Colon Carcinoma Metastatic in the Brain (tissue), 2 donors: ENCODE measurements around a stretch of chr15.

DNA sequence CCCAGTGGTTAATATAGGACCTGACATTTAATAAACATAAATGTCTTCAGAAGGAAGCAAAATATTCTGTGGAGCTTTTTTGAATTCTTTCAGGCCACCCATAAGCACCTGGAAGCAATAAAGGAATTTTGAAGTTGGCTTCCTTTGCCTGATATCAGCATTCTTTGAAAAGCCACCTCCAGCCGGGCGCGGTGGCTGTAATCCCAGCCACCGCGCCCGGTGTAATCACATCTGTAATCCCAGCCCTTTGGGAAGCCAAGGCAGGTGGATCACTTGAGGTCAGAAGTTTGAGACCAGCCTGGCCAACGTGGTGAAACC, 251.2 kb downstream of the SLCO3A1 start:
- PRO-cap, 2 experiments: no peak in any of the 2 experiments

DNA sequence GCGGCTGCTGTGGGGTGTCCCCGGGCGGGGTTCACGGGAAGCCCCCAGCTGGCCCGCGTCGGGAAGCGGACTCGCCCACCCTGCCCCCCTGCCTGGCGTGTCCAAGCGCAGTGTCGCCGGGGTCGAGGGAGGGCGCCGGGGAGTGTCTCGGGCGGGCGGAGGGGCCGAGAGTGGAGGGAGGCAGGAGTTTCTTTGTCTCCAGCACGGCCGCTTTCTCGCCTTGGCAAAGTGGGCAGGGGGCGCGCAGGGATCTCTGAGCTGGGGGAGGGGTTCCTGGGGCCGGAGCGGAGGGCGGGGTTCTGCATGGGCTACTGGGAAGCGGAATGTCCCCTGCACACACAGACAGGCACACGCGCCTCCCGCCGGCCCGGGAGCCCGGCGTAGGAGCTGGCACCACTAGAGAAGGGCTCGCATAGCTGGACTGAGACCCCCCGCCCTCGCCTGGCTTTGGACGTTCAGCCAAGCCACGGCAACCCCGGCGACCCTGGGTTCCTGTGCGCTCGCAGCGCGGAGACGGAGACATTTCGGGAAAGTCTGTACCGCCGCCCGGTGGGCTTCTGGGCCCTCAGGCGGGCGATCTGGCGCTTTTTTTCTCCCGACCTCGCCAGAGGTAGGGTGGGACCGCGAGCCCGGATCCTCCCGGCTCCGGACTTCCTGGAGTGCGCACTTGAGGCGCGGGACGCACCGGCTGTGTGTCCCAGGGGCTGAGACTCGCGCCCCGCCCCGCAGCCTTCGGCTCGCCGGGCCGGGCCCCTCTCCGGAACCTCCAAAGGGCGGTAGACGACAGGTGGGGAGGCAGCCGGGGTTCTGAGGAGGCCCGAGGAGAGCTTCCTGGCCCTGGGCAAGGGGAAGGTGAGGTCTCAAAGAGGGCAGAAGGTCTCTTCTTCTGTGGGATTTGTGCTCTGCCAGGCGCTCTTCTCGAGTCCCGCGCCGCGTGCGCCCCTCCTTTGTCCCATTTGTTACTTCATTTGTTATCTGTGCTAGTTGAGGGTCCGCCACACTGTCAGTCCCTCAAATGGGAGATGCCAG, 986 bp downstream of the ST8SIA2 start:
- PRO-cap, 2 experiments: no peak in any of the 2 experiments

DNA sequence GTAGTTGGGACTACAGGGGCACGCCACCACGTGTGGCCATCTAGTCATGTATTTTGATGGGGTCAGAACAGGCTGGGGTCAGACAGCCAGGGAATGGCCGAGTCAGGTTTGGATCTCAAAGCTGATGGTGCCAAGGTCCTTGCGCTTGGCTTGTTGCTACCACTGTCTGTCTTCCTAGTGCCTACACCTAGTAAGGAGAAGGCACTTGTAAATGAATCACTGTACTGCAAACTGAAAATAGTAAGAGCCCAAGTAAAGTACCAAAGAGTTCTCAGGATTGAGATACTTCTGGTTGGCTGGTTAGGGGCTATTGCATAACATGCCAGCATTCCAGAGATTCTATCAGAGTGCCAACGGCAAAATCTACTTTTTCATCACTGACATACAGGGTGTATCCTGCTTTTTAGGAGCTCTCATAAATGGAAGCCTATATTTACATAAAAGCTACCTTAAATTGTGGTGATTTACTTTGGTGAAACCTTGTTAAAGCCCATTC, 30.9 kb upstream of the CHD2 start:
- PRO-cap, 2 experiments: no peak in any of the 2 experiments

DNA sequence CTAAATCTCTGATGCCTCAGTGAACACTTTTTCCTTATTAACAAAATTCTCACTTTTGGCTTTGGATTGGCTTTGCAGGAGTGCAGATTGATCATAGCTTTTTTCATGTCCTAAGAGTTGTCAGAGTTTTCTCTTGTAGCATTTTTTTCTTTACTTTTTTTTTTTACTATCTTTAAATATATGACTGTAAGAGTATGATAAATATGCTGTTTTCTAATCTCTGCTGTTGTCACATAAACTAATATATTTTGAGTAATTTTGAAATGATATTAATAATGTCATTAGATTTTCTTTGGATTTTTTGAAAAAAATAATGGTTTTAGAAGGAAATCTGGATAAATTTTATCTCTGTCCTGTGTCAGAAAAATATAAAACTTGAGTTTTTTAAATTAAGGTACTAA, 4.3 kb upstream of the CHD2 start:
- PRO-cap, 2 experiments: no peak in any of the 2 experiments

- PRO-cap, 2 experiments: no peak in any of the 2 experiments
These were observed 910 bp downstream of the CHD2 start for GRCh38 chr15:92900945-92901522.

DNA sequence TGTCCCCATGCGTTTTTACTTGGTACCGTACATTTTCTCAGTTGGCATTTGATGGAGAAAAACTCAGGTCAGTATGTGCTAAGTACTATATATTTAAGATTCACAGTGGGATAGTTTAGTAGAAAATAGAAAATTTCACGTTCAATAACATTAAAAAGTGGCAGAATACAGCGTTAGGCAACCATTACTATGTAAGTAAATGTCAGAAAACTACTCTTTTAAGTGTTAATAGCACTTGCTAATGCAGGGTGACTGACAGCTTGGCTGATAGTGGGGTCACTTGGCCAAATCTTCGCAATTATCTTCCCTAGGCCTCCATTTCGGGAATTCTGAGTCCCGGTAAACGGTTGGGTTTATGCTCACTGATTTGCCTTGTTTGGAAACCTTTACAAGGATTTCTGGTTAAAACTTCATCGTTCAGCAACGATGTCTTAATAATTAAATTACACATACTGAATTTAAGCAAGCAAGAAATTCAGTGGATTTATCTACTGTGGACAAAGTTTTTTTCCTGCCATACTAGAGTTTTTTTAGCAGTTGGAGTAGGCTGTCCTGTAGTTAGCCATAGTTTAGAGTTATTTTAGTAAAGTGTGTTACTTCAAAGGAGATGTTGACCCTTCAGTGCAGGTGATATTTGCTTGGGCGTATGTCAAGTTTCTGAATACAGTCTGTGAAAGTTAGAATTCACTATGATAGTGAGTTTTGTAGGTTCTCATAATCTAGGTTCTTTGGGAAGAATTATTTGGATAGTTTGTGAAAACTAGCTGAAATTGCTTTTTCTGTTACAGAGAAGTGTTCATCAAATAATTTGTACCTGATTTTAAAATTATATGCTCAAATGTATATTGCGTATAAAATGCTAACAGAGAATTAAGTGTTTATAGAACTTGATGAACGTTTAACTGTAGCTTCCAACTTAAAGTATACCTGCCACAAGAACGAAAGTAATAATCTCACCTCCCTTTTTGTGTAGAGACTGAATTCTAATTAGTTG, 5.1 kb downstream of the CHD2 start:
- PRO-cap, 2 experiments: no peak in any of the 2 experiments

- PRO-cap, 2 experiments: no peak in any of the 2 experiments
These were observed 7.9 kb downstream of the CHD2 start for GRCh38 chr15:92907722-92908794.

- PRO-cap, 2 experiments: no peak in any of the 2 experiments
These were observed 30.6 kb downstream of the CHD2 start for GRCh38 chr15:92930689-92931200.

- PRO-cap, 2 experiments: no peak in any of the 2 experiments
These were observed 88.6 kb downstream of the RGMA start for GRCh38 chr15:93000254-93001015.

DNA sequence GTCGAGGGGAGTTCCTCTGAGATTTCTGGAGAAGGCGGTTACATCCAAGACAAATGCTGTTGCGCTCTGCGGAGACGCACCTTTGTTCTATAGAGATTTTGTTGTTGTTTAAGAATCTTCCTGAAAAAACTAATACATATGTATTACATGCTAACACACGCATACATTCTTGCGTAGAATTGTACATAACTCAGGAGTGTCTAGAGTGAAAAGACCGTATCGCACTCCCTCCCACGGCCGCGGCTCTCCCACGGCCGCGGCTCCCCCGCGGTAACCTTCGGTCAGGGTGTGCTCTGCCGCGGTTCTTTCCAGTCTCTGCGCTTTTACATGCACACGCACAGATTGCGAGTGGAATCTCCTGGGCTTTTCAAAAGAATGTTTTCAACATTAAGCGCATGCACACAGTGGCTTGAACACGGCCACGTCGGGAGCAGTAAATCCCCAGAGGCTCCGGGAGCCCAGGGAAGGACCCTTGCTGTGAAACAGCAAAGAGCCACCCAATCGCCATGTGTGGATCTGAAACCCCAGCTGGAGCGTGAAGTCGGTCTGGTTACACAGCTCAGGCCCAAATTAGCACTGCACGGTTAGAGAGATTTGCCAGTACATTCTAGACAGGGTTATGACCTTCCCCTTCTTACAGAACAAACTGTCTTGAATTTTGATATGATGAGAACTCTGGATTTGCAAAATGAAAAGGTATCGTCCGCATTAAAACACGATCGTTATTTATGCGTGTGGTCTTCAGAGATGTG, 763 bp upstream of the RGMA start:
- PRO-cap, 2 experiments: no peak in any of the 2 experiments

GRCh38 chr15:93422411-93422856, 333.4 kb upstream of the RGMA start:
- PRO-cap, 2 experiments: no peak in any of the 2 experiments

GRCh38 chr15:94080726-94081025, 150.7 kb upstream of the MCTP2 start:
- PRO-cap, 2 experiments: no peak in any of the 2 experiments

DNA sequence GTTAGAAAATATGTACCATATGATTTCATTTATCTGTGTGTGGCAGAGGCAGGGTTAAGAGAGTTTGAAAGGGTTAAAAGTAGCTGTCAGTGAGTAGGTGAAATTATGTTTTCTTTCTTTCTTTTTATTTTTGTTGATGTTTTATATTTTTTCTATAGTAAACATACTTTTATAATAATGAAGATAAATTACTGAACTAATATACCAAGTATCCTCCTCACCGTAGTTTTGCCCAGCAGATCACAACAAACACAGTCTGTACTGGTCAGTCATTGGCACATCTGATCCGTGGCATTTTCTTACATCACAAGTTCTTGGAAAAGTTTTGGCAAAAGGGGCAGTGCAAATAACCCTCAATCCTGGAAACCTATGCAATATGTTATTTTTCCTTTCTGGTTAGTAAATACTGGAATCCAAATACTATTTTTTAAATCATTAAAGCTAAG, 733.9 kb downstream of the MCTP2 start:
- PRO-cap, 2 experiments: no peak in any of the 2 experiments

DNA sequence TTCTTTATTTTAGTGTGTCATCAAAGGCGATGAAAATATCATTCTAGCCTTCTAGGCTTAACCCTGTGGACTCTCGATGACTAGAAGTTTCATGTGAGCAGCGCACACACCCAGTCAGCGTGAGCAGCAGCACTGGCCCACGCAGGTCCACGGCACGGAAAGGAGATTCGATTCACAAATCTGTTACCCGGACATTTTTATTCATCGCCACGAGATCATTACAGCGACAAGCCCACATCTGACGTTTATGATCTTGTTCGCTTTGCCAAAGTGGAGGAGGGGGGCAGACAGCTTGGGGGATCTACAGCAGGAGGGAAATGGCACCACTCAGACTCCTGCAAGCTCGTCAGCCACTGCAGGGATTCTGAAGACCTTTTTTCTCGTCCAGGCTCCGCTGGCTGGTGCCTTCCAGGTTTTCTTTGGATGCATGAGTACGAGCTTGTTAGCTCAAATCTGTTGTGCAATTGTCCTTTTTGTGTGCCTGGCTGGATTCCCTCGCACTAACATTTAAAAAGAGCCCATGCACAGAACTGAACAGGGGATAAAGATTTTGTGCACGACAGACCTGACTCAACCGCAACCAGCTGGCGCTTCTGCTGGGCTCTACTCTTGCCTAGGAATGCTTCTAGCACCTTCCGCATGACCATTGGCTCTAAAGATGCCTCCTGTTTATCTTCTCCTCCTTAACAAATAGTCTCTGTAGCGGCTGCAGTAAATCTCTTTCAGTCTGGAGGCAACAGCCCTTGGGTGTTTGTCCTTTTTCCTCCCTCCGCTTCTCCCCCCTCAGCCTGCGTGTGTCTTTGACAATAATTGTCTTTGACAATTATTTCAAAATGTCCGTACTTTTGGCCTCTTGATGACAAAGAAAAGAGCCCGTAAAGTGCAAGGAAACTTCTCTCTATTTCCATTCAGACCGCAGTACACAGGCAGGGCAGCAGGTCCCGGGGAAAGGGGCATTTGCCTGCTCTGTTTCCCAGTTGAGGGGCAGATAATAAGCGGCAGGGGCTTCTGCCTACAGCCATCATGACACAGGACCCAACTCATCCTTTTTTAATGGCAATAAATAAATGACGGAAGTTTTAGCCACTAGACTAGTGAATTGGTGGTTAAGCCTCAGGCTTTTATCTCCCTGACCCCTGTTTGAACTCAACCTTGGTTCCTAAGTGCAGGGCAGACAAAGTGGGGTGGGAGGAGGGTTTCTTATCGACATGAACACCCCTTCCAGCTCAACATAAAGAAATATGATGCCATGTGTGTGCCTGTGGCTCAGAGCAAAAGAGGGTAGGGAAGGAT, 938.8 kb downstream of the MCTP2 start:
- PRO-cap, 2 experiments: no peak in any of the 2 experiments

DNA sequence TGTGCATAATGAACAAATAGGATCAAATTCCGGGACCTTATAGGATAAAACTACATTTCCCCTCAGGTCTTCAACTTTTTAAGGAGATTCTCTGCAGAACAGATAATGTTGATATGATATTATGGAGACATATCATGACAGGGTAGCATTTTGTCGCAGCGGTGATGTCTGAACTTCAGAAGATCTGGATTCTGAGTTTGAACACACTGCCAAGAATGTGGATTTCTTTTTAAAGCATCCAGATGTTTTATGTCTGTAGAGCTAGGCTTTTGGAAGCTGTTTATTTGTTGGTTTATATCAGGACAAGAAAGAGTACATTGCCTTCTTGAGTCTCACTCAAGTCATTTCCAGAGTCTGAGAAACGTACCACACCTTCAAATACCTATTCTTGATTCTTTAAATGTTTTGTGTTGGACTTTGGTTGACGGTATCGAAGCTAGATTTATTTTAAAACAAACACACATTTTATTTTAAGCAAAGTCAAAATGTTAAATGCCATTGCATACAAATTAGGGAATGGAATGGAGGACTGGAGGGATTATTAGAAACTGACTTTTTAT, 1047.6 kb downstream of the MCTP2 start:
- PRO-cap, 2 experiments: no peak in any of the 2 experiments

GRCh38 chr15:95279454-95279688, 1048.0 kb downstream of the MCTP2 start:
- PRO-cap, 2 experiments: no peak in any of the 2 experiments

DNA sequence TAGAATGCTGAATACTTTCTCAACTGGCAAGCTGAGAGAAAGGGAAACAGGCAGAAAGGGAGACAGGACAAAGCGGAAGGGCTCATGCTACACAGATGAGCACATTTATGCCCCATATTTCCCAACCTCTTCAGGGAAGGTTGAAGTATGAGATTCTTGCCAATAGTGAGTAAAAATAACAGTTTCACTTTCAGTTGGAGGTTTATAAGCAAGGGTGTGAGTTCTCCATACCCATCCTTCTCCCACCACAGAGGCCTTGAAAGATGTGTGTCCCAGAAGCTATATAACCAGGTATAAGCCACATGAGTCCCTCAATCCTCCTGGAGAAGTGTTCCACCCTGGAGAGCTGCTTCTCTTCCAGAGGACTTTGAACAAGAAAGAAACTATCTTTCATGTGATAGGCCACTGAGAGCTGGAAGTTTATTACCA, 709.5 kb upstream of the NR2F2 start:
- PRO-cap, 2 experiments: no peak in any of the 2 experiments

DNA sequence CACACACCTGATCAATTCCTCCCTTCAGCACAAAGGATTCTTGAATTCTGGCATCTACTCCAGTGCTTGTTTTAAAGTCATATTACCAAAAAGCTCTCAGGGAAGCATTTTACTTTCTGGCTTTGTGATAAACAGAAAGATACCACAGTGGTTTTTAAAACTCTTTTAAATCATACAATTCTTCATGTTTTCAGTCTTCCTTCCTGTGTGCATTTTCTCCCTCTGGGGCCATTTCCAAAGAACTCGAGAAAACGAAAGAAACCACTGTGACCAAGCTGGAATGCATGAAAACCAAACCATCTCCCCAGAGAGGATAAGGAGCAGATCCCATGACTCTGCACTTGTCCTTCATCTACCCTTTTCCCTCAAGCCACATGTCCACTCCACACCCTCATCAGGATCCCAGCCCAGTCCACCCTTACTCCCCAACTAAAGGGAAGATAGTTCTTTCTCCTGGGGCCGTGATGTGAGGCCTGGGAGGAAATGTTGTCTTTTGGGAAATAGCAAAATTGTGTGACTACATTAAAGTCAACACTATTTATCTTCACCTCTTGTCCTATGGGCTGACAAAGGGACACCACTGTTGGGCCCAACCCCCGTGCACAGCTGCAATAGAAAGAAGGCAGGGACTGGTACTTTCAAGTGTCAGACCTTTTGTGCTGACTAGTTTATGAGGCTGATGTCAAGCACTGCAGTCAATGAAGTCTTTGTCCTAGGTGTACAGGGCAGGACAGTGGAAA, 487.3 kb upstream of the NR2F2 start:
- PRO-cap, 2 experiments: no peak in any of the 2 experiments

DNA sequence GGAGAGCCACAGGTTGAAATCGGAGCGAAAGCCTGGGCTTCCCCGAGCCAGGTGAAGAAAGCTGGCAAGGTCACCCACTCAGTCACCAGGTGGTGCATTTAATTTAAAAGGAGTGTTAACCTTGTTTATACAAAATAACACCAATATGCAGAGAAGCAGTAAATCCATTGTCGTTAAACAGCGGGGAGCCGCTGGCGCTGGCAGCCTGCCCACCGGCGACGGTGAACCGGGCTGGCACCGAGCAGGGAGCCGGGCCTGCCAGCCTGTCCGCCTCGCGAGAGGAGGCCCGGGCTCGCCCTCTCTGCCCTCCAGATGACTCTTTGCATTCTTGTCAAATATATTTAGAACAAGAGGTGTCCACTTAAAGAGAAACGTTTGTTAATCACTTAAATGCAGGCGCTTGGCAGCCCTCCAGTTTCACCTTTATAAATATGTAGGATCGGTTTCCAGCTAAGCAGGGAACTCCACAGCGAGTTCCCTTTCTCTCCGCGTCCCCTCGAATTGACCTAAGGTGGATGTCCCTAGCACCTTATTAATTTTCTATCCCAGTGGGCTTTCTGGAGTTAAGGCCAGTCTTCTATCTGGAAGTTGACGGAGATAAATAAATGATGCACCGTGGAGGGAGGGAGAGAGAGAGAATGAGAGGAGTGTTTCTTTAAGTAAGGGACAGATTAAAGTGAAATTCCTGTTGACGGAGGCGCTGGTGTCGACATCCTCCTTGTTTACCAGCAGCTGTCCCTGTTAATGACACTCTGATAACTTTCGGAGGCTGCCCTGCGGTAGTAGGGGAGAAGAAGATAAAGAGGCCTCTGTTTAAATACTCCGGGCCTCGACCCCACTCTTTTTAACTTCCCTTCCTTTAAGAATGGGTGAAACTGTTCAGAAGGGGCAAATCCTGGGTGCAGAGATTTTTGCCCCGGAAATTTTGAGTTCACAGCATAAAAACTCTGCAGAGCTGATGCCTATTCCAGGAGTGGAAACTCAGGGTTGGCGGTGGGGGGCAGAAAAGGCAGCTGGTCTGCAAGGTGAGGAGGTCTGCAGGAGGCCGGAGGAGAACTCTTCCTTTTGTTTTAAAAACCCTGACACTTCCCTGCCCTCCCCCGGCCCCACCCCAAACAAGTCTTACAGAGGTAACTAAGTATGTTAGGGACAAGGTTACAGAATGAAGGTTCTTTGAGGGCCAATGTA, 276.9 kb upstream of the NR2F2 start:
- PRO-cap, 2 experiments: no peak in any of the 2 experiments

GRCh38 chr15:96118927-96119212, 211.6 kb upstream of the NR2F2 start:
- PRO-cap, 2 experiments: no peak in any of the 2 experiments